ENCODE measurements around the genes AP3M1 and DUSP13.

DNA sequence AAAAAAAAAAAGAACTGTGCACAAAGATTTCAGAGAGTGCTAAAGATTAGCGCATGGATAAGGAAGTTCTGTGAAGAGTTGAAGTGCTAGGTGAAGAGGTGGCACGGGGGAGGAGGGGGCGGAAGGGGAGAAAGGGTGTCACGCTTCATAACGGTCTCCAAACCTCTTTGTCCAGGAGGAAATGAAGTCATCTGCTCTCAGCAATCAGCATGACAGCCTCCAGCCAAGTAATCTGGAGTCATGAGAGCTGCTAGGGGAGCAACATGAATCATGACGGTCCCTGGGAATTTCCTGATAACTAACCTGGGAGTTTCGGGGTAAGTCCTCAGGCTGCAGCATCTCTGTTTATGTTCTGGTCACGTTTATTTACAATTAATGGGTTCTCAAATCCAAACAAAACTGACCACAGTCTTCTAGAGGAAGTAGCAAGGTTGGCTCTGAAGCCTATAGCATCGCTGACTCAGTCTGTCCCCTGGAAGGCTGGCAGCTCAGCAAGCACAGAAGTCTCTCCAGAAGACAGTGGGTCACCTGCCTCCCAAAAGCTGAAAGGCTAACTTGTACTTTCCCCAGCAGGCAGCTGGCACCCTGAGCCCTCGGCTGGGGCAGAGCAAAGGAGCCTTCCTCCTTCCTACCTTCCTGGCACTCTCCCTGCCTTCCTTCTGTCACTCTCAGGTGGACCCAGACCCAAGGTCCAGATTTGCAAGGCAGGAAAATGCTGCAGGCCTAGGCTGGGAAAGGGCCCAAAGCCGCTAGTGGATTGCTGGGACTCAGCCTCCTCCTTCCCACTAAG lies 1.8 kb upstream of the PLAU start:
- PRO-cap: bidirectional peak, plus-strand start at position 230 of the sequence, minus-strand start at position 172 of the sequence
- RAMPAGE, long total RNA, 5 experiments: no peak in any of the 5 experiments
- RRBS: no CpG with 5 or more reads among the region's 11 CpGs

DNA sequence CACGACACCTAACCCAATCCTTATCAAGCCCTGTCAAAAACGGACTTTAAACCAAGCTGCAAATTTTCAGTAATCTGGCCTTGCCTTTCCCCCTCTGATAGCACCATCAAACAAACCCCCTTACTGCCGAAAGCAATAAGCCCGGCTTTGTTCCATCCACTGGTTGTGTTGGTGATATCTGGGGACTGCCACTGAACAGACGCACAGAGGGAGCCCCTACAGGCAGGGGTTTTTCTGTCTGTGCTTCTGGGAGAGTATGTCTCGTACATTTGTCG lies 580 bp upstream of the PLAU start:
- PRO-cap: no peak
- RAMPAGE, long total RNA, 5 experiments: no peak in any of the 5 experiments
- RRBS: no CpG with 5 or more reads among the region's 7 CpGs

DNA sequence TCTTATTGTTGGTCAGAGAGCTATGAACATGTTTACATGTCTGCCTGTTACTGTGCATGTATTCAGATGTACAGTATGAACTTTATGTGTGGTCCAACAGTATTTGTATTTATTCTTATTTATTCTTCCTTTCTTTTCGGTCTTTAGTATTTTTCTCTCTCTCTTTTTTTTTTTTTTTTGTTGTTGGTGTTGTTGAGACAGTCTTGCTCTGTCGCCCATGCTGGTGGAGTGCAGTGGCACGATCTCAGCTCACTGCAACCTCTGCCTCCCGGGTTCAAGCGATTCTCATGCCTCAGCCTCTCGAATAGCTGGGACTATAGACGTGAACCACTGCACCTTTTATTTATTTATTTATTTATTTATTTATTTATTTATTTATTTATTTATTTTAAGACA lies 38.1 kb downstream of the PLAU start:
- PRO-cap: no peak
- RAMPAGE, long total RNA, 5 experiments: no peak in any of the 5 experiments
- RRBS: no CpG with 5 or more reads among the region's 7 CpGs

GRCh38 chr10:73956466-73957245 lies 41.3 kb upstream of the VCL start:
- PRO-cap: no peak
- RAMPAGE, long total RNA, 5 experiments: no peak in any of the 5 experiments
- RRBS: no CpG with 5 or more reads among the region's 9 CpGs

GRCh38 chr10:74008238-74009304 lies 10.7 kb downstream of the VCL start:
- PRO-cap: no peak
- RAMPAGE, long total RNA, 5 experiments: no peak in any of the 5 experiments
- RRBS: no CpG with 5 or more reads among the region's 7 CpGs

- PRO-cap: no peak
- RAMPAGE, long total RNA, 5 experiments: start-site peak on the plus strand in 1 of 5 experiments, at chr10:74118249-74118365 at its widest, 21 reads per replicate
- RRBS: no CpG with 5 or more reads among the region's 3 CpGs
These were observed 32.4 kb downstream of the AP3M1 start for GRCh38 chr10:74118043-74118819.

GRCh38 chr10:74150238-74151127 lies at the start of gene AP3M1:
Gene AP3M1, minus strand, starts transcription at chr10:74150828.
- PRO-cap: bidirectional peak, plus-strand start at chr10:74150609, minus-strand start at chr10:74150552; bidirectional peak, plus-strand start at chr10:74151257, minus-strand start at chr10:74150791
- RAMPAGE, long total RNA, 5 experiments: start-site peak on the minus strand in 5 of 5 experiments, at chr10:74150776-74150851 at its widest, 82 to 216 reads per replicate
- RRBS: 2% methylated on average over 13 of the region's 39 CpGs

GRCh38 chr10:74422634-74423479 lies 271.8 kb downstream of the ADK start:
- PRO-cap: no peak
- RAMPAGE, long total RNA, 5 experiments: start-site peak on the plus strand in 1 of 5 experiments, at chr10:74422857-74422962 at its widest, 15 reads per replicate
- RRBS: no CpG with 5 or more reads among the region's 5 CpGs

- PRO-cap: no peak
- RAMPAGE, long total RNA, 5 experiments: no peak in any of the 5 experiments
- RRBS: no CpG with 5 or more reads among the region's 1 CpG
These were observed 282.3 kb downstream of the ADK start for GRCh38 chr10:74433277-74433700.

GRCh38 chr10:74640118-74640696 lies 186.2 kb upstream of the KAT6B start:
- PRO-cap: no peak
- RAMPAGE, long total RNA, 5 experiments: no peak in any of the 5 experiments
- RRBS: no CpG with 5 or more reads among the region's 4 CpGs

DNA sequence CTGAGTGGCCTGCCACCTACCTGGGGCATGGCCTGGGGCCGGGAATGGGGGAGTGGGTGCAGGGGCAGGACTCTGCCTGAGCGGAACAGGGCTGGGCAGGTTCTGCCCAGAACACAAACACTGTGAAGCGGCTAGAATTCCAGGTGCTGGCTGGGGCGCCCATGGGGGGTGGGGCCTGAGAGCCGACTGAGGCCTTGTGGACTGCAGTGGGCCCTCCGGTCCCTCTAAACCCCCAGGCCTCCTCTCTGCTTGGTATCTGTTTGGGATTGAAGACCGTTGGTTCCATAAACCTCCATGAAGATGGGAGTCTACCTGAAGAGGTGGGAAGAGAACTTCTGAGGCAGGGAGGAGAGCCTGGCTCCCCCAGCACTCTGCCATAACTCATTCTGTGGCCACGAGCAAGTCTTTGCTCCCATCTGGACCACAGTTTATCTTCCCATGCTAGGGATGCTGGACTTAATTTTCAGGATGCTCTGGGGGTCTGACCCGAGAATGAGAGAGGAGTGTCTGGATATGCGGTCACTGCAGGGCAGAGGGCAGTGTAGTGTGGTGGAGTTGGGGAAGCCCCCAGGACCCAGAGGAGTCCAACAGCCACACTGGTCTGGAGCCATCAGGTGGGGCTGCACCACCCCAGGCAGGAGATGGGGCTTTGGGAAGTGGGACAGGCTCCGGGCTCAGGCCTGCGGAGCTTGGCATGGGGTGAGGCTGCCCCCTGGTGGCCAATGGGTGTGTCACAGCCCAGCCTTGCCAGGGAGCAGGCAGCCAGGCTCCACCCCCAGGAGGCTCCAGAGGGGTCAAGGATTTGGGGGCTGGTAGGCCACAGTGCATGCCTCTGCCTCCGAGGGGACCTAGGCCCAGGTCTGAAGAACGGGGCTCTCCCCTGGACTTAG lies at the start of gene DUSP13:
DUSP13 (minus strand) TSS at position 104 of the 890 bp plus-strand sequence.
- PRO-cap: no peak
- RAMPAGE, long total RNA, 5 experiments: no peak in any of the 5 experiments
- RRBS: no CpG with 5 or more reads among the region's 14 CpGs

- PRO-cap: no peak
- RAMPAGE, long total RNA, 5 experiments: no peak in any of the 5 experiments
- RRBS: 35% methylated on average over 2 of the region's 10 CpGs
These were observed 26.9 kb upstream of the COMTD1 start for GRCh38 chr10:75262601-75263107.

DNA sequence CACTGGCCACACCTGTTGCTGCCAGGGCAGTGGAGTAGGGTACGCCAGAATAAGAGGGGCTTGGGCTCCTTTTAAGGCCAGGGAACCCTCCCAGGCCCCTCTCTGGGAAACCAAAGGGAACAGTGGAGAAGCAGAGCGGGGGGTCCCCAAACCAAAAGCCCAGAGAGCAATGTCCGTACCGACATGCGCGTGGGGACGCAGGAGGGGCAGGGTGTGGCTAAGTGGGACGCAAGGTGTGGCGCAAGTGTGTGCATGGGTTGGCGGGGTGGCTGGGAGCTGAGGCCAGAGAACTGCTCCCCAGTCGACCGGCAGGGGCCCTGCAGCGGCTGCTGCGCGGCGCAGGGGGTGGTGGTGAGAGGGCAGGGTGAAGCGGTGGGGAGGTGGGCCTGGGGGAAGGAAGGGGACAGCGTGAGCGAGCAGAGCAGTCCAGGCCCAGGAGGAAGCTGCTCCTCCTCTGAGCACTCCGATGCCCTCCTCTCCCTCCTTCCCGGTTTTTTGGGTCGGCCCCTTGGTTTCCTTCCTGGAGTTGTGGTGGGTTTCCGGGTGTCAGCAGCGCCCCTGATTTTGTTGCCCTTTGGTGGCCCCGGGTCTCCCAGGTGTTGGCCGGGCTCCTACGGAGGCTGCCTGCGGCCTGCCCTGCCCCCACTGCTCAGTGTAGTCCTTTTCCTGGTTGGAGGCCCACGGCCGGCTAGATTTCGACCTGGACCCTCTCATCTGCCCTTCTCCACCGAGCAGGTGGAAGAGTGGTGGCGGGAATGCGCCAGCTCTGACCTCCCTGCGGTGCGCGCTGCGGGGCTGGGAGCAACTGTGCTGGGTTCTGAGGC lies 40.4 kb upstream of the COMTD1 start:
- PRO-cap: unidirectional peak, plus-strand start at position 258 of the sequence
- RAMPAGE, long total RNA, 5 experiments: start-site peak on the plus strand in 2 of 5 experiments, centred at positions 326 to 566 of the sequence, 10 to 50 reads per replicate
- RRBS: 20% methylated on average over 7 of the region's 38 CpGs

- PRO-cap: no peak
- RAMPAGE, long total RNA, 5 experiments: no peak in any of the 5 experiments
- RRBS: no CpG with 5 or more reads among the region's 11 CpGs
These were observed 48.1 kb upstream of the COMTD1 start for GRCh38 chr10:75283720-75284407.

DNA sequence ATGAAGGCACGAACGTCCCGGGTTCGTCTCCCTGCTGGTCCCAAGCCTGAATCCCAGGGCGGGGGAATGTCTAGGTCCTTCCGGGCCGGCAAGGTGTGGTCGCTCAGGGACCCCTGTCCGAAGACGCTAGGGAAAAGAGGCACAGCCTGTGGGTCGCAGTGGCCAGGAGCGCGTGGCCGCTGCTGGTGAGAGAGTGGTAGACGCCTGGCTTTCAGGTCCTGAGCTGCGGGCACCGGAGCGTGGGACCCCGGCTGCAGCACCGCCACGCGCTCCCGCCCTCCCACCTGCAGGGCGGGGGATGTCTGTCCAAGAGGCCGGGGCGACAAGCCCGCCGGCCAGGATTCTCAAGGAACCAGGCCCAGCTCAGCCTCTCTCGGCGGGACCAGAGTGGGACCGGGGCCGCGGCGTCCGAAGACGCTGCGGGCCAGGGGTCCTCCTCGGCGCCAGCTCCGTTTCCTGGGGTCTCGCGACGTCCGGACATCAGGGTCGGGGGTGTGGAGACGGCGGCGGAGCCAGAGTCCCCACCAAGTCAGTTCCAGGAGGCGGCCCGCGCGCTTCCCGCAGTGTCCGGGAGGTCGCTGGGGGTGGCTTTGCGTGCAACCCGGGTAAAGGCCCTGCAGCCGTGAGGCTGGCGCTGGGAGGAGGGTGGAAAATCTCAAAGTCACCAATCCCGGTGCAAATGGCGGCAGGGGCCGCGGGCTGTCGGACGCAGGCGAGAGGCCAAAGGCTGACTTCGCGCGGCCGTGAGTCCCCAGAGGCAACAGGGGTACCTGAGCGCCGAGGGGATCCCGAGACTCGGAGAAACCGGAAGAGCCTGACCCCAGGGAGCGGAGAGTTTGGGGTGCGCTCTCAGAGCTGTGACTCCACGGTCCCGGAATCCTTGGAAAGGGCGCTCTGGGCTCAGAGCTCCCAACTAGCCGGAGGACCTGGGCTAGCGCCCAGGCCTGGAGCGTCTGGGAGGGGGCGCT lies 5.4 kb downstream of the ZNF503 start:
- PRO-cap: bidirectional peak, plus-strand start at position 678 of the sequence, minus-strand start at position 451 of the sequence
- RAMPAGE, long total RNA, 5 experiments: no peak in any of the 5 experiments
- RRBS: 24% methylated on average over 52 of the region's 84 CpGs

DNA sequence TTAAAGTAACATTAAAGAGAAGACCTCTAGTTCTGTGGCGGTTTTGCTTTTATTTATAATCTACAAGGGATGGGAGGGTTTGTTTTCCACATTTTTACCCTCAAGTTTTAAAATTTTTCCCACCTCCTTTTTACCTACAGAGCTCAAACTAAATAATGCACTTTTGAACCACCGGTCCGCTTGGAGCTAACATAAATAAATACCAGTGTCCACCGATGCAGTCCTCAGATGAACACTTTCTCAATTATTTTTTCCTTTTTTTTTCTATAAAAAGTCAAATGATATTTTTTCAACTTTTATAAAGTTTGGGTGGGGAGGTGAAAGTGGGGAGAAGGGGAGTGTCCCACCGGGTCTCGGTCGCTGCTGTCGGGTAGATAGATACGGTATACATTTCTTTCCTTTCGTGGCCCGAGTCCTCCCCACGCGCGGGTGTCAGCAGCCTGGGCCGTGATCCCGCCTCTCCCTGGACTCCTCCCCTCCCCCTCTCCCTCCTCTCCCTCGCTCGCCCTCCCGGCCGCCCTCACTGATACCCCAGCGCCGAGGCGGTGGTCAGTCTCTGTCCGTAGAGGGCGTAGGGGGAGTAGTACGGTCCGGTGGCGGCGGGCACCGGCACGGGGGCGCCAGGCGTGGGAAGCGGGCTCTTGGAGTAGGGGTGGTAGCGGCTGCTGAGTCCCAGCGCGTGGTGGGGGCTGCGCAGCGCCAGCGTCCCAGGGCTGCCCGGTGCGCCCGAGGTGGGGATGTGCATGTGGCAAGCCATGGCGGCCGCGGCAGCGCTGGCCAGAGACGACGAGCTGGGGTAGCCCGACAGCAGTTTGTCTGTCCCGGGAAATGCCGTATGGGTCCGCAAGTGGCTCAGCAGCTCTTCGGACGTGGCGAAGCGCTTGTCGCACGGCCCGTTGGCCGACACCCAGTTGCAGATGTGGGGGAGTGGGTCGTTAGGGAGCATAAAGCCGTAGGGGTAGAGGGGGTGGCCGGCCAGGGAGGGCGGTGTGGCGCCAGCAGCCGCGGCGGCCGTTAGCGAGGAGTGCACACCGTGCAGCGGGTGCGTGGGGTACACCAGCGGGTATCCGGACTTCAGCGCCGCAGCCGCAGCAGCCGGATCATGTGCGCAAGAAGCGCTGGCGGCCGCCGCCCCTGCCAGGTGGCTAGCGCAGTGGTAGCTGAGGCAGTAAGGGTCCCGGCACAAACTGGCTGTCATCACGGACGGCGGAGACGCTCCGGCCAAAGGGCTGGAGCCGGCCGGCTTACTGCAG lies 2.9 kb downstream of the ZNF503 start:
- PRO-cap: no peak
- RAMPAGE, long total RNA, 5 experiments: start-site peak on the minus strand in 2 of 5 experiments, centred at positions 274 to 589 of the sequence, 5 to 24 reads per replicate
- RRBS: 26% methylated on average over 42 of the region's 94 CpGs

- PRO-cap: no peak
- RAMPAGE, long total RNA, 5 experiments: no peak in any of the 5 experiments
- RRBS: no CpG with 5 or more reads among the region's 10 CpGs
These were observed 938 bp downstream of the ZNF503 start for GRCh38 chr10:75400775-75400876.

- PRO-cap: no peak
- RAMPAGE, long total RNA, 5 experiments: start-site peak on the plus strand in 2 of 5 experiments, at chr10:75723287-75723521 at its widest, 10 to 18 reads per replicate
- RRBS: no CpG with 5 or more reads among the region's 5 CpGs
These were observed 291.7 kb downstream of the LRMDA start for GRCh38 chr10:75723000-75723710.

DNA sequence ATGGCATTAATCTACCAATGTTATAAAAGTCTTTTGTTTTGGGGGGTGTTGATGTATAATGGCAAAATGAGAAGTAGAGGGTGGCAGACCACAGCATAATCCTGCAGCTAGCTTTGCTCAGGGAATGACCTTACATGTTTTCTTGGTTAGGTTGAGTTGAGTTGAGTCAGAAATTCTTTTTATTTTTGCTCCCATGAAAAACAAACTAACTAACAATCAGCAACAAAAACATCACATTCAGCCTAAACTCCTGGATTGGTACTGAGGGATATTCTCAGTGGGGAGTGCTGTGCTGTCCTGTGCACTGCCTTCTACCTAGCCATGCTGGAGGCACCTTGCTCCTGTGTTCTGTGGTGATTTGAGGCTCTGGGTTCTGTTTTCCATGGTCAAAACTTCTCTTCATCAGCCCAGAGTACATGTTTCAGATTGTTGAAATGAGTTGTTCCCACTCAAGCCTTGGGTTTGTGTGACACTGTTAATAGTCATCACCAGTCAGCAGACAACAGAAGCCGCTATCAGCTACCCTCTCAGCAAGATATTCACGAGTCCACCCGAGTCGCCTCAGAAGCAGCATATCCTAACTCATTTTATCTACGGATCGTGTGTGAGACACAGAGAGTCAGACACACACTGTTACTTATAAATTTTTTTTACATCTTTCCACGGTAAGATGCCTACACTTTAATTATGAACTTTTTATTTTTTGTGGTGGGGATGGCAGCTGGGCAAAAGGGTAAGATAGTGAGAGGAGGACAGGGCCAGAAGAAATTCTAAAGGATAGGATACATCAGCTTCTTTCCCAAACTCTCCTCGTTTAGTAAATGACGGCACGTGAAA lies 304.0 kb downstream of the LRMDA start:
- PRO-cap: no peak
- RAMPAGE, long total RNA, 5 experiments: start-site peak on the plus strand in 2 of 5 experiments, centred at positions 472 to 691 of the sequence, 7 to 23 reads per replicate
- RRBS: no CpG with 5 or more reads among the region's 10 CpGs

DNA sequence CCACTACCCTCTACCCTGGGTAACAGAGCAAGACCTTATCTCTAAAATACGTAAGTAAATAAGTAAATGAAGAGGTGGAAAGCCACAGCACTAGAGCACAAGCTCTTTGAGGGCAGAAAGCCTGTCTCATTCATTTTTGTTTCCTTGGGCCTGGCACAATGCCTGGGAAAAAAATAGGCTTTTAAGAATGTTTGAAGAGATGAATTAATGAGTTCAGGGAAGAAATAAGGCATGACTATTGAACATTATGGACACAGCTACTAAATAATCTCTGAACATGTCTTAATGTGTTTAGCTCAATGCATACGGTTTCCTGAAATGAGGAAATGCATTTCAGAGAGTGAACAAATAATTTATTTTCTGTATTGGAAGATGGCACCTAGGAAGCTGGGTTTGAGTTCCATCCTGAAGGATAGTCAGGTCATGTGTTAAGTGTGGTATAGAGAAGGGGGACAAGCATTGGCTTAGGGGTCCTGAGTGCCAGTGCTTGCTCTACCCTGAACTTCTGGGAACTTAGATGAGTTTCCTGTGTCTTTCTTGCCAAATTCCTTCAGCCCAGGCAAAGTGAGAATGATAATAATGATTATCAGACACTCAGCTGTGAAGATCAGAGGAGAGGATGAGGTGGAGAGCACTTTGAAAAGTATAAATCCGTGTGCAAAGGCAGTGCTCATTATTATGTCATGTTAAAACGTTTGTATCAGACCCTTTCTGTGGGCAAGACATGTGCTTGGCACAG lies 411.7 kb downstream of the LRMDA start:
- PRO-cap: no peak
- RAMPAGE, long total RNA, 5 experiments: start-site peak on the plus strand in 1 of 5 experiments, centred at position 308 of the sequence, 13 reads per replicate
- RRBS: no CpG with 5 or more reads among the region's 4 CpGs